ENCODE results near the gene RSC1A1.

- PRO-cap: no peak
Measured at GRCh38 chr1:14698866-14699713, 100.6 kb downstream of the KAZN start.

DNA sequence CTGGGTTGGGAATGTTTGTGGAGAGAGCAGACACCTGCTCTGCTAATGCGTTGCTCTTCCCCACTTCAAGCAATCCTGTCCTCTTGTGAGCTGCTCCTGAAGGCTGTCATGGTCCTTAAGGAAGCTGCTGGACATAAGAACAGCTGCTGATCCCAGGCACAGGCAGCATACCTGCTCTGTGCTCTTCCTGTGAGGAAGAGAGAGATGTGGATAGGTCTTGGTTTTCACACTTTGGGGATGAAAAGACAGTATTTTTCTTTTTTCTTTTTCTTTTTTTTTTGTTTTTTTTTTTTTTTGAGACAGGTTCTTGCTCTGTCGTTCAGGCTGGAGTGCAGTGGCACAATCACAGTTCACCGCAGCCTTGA, 116.0 kb downstream of the KAZN start:
- PRO-cap: no peak

- PRO-cap: no peak
Measured at GRCh38 chr1:14911285-14911849, 242.2 kb upstream of the TMEM51 start.

GRCh38 chr1:15005137-15005739, 148.3 kb upstream of the TMEM51 start:
- PRO-cap: no peak

DNA sequence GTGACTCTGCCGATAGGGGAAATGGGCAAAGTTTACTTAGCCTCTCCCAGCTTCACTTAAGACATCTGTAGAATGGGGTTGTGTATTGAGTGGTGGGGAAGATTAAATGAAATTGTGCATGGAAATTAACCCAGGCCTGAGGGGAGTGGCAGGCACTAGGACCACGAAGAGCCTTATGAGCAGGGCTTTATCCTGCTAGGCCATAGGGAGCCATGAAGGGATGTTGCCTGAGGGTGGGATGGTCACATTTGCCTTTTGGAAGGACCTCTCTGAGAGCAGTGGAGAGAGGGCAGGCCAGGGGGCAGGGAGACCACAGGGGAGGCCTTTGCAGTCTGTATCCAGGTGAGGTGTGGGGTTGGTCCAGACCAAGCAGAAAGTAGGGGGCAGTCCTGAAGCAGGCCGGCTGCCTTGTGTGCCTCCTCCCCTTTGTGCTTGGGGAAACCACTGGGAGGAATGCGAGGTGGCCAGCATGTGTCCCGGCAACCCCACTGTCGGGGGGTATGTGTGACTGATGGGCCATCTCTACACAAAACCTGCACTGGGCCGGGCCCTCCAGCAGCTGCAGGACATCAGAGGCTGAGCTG, 33.1 kb downstream of the TMEM51 start:
- PRO-cap: no peak

GRCh38 chr1:15197636-15198403, 44.3 kb downstream of the TMEM51 start:
- PRO-cap: no peak

- PRO-cap: no peak
Measured at GRCh38 chr1:15213278-15213784, 33.7 kb upstream of the FHAD1 start.

DNA sequence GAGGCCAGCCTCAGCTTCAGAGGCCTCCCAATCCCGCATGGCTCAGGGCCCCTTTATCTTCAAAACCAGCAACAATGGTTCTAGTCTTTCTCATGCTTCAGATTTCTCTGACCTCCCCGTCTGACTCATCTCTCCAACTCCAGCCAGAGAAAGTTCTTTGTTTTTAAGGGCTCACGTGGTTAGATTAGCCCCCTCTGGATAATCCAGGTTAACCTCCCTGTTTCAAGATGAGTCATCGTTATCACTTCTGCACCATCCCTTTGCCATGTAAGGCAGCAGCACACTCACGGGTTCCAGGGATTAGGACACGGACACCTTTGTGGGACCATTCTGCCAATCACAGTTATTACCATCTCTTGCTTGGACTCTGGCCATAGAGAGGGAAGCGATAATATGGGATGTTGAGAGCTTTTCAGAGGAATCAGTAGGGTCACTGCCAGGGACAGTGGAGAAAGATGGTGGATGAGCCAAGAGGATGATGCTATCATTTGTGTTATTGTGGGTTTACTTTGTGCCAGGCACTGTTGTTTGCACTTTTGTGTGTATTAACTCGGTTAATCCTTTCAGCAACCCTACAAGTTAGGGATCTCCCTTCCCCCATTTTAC, 13.7 kb downstream of the FHAD1 start:
- PRO-cap: no peak

DNA sequence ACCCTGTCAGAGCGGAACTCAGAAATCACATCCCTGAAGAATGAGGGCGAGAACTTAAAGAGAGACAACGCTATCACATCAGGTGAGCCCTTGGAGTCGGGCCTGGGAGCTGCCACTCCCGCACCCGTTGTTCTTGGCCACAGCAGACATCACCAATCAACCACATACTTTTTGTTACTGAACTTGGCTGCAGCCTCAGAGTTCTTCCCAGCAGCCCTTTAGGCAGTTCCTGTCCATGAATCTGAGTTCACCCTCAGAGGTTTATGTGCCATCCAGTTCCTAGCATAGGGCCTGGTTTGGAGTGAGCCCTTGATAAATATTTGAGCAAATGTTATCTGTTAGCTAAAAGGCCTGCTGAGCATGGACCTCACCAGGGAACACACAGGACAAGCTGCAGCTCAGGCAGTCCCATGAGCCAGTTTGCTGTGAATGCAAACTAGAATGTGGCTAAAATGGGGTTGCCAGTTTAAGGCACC, 61.7 kb downstream of the FHAD1 start:
- PRO-cap: no peak

DNA sequence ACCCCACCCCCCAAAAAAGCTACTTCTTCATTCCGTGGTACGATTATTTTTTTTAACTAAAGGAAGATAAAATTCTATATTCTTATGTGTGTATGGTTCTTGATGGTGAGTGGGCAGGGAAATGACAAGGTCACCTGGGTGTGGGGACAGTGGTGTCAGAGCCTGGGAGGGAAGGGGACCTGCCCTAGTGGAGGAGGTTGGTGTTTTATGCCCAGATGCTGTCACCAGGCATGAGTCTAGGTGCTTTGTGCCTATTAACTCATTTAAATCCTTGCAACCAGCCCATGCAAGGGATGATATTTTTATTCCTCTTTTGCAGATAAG, 8.0 kb upstream of the CTRC start:
- PRO-cap: no peak

DNA sequence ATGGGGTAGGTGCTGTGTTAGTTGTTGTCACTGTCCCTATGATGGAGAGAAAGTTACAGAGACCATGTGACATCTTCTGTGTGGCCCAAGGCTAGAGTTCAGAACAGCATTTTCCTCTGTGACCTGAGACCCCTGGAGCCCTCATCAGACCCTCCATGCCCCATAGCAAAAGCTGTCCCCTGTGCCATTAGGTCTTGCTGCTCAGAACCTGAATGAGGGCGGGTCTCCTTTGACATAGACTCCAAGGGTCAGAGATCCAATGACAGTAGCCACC, 7.5 kb downstream of the CELA2A start:
- PRO-cap: no peak

- PRO-cap: no peak
Measured at GRCh38 chr1:15596694-15597310, 12.0 kb upstream of the AGMAT start.

- PRO-cap: no peak
Measured at GRCh38 chr1:15659299-15659827, at the start of gene RSC1A1. TSS of gene RSC1A1 (plus strand) at chr1:15659713.

- PRO-cap: no peak
Measured at GRCh38 chr1:15666964-15667588, 7.6 kb downstream of the RSC1A1 start.

DNA sequence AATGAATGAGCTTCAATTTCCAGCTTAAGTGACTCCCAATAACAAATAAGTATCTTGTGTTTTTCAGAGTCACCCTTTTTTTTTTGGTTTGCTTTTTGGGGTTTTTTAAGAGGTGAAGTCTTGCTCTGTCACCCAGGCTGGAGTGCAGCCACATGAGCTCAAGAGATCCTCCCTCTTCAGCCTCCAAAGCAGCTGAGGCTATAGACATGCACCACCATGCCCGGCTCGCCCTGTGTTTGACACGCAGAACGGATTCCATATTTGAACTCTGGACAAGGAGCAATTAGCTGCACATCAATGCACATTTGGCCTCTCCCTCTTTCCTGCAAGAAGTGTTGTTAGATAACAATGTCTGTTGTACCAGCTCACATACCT, 3.2 kb upstream of the PLEKHM2 start:
- PRO-cap: no peak

- PRO-cap: no peak
Measured at GRCh38 chr1:15727711-15728340, 8.2 kb upstream of the SLC25A34 start.

GRCh38 chr1:15739094-15739593, 3.1 kb downstream of the SLC25A34 start:
- PRO-cap: no peak

- PRO-cap: no peak
Measured at GRCh38 chr1:15760274-15761509, 2.1 kb downstream of the FBLIM1 start.

GRCh38 chr1:15785685-15786211, 21.7 kb downstream of the UQCRHL start:
- PRO-cap: no peak

- PRO-cap: no peak
Measured at GRCh38 chr1:16013685-16014216, 4.1 kb downstream of the HSPB7 start.

All from NALM6 (cell line).